Metanephros (tissue), 2 donors: Measurements from ENCODE around the genes ZNF385A, TESPA1, OR10P1 and SUOX.

DNA sequence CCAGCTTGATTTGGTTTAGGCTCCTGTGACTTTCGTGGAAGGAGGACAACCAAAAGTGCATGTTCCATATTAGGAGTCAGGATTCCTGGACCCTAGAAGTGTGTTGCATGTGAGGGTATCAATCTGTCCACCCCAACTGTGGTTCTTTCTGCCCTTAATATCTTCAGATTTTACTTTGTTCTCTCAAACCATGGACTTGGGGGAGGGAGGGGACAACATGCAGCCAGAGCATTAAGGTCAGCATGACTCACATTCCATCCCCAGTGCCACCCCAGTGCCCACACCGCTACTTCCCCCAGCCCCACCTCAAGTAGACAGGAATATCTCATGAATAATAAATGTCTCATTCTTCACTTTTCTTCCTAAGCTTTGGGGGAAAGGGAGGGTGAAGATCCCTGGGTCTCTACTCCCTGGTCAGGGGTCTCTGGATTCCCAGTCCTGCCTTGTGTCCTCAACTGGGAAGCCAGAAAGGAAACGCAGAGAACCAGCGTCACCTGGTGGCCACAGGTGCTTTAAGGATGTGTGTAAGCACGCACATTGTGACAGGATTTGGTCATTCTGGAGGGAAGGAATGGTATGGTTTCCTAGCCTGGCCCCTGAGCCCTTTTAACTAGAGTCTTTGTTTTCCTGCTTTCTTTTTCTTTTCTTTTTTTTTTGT lies 3.6 kb downstream of the GPR84 start:
- RAMPAGE, long total RNA, result no peak

- RAMPAGE, long total RNA, result no peak
Observed at GRCh38 chr12:54376391-54377074, 8.0 kb downstream of the ZNF385A start.

- RAMPAGE, long total RNA, result no peak
Observed at GRCh38 chr12:54384401-54385490, at the start of gene ZNF385A. Gene ZNF385A (minus strand): TSS chr12:54384733.

DNA sequence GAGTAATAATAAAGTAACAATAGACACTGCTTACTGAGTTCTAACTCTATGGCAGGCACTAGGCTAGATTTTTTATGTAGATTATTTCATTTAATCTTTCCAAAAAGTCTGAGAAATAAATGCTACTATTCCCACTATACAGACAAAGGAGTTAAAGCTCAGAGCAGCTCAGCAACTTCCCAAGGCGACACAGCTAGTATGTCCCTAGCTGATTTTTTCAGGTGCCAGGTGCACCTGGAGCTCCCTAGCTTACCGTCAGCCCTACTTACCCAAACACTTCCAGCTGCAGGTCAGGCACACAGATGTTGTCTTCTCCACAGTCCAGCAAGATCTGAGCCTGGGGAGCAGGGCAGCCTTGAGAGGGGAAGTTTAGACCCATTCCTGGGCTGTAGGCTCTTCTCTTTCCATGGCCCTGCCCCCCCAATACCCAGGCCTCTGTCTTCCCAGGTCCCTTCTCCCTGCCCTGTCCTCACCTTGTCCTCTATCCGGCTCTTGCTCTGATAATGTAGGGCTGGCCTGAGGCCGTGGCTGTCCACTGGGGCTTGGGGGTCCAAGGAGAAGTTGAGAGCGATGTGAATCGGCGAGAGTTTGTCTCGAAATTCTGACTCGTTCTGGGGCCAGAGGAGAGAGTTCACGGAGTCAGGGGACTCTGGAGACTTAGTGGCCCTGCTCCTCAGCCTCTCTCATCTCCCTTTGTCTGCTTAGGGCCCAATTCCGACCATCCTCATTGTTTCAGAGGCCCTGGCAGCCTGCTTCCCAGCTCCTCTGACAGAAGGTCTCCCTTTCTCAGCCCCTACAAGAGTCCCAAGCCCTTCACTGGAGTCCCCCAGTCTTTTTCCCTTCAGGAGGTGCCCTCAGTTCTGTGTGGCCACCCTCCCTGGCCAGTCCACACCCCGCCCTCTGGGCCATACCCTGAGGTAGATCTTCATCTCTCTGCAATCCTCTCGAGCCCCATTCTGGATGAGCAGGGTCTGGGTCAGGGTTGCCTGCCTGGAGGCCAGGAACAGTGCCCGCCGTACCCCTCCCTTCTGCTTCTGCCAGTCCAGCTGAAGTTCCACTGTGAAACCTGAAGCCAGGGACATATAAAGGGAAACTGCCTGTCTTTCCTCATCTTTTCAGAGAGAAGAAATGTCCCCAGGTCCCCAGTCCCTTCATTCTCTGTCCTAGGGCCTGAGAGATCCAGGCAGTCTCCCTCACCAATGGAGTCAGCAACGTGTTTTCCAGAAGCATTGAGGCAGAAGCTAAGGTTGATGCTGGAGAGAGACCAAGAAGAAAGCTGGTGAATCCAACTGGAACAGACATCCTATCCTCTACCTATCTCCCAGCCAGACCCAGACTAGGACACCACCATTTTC lies 15.9 kb downstream of the ITGA5 start:
- RAMPAGE, long total RNA, result no peak

GRCh38 chr12:54611858-54612309 lies 22.8 kb downstream of the LACRT start:
- RAMPAGE, long total RNA, result no peak

GRCh38 chr12:54666133-54666414 lies 17.9 kb upstream of the DCD start:
- RAMPAGE, long total RNA, result no peak

DNA sequence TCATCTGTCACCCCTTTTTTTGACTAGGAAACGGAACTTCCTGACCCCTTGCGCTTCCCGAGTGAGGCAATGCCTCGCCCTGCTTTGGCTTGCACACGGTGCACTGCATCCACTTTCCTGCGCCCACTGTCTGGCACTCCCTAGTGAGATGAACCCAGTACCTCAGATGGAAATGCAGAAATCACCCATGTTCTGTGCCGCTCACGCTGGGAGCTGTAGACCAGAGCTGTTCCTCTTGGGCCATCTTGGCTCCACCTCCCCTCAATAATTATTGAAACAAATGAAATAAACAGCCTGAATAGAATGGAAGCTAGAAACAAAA lies 34.4 kb downstream of the MUCL1 start:
- RAMPAGE, long total RNA, result no peak

GRCh38 chr12:54983474-54984074 lies 988 bp downstream of the TESPA1 start:
- RAMPAGE, long total RNA, result no peak

- RAMPAGE, long total RNA, result no peak
Observed at GRCh38 chr12:54984495-54985729, at the start of gene TESPA1. Gene TESPA1 (minus strand): TSS chr12:54984762.

DNA sequence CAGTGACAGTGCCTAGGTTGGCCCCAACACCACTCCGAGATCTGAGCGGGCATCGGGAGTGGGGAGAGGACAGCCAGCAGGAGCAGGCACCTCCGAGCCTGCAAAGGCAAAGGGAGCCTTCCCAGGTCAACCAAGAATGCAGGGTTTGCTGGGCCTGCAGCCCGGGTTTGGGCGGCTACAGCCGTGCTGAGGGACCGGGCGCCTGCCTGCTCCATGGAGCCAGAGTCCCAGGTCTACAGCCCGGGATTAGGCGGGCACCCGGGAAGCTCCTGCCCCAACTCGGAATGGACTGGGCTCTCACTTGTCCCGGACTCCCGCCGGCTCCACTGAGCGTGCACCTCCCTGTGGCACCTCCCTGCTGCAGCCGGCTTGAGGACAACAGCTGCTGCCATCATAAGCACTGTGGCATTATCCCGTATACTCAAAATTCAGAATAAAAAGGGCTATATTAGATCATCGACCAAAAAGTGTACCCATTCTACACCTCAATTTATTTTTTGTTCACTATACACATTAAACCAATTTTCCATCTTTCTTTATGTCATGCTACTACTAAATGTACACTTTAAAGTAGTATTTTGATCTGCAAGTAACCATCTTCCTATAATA lies 7.8 kb upstream of the OR6C65 start:
- RAMPAGE, long total RNA, result no peak

DNA sequence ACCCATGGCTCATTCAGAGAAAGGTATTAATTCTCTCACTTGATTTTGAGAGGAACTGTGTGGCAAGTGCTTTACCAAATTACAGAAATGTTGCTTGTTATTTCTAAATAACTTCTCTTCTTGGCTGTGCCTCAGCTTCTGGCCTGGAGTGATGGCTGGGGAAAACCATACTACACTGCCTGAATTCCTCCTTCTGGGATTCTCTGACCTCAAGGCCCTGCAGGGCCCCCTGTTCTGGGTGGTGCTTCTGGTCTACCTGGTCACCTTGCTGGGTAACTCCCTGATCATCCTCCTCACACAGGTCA lies at the start of gene OR10P1:
Gene OR10P1 (plus strand): TSS at position 152 of the 305 bp plus-strand sequence.
- RAMPAGE, long total RNA, result no peak

DNA sequence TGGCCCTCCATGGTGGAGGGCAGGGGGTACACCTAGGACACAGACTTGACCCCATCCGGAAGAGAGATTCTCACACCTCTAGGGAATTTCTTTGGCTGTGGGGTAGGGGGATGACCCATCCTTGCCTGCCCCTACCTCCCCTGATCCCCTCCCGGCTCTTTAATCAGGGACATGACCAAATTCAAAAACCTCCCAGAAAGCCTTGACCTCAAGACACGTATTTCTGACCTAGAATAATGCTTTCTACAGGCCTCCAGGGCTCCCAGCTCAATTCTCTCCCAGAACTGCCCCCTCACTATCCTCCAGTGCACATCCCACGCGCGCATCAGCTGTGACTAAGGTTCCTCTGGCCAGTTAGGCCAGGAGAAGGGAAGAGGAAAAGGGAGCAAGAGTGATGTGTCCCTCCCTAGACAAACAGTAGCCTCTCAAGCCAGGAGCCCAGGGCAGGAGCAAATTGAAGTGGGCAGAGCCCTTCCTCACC lies 1.4 kb downstream of the CD63 start:
- RAMPAGE, long total RNA, result no peak

DNA sequence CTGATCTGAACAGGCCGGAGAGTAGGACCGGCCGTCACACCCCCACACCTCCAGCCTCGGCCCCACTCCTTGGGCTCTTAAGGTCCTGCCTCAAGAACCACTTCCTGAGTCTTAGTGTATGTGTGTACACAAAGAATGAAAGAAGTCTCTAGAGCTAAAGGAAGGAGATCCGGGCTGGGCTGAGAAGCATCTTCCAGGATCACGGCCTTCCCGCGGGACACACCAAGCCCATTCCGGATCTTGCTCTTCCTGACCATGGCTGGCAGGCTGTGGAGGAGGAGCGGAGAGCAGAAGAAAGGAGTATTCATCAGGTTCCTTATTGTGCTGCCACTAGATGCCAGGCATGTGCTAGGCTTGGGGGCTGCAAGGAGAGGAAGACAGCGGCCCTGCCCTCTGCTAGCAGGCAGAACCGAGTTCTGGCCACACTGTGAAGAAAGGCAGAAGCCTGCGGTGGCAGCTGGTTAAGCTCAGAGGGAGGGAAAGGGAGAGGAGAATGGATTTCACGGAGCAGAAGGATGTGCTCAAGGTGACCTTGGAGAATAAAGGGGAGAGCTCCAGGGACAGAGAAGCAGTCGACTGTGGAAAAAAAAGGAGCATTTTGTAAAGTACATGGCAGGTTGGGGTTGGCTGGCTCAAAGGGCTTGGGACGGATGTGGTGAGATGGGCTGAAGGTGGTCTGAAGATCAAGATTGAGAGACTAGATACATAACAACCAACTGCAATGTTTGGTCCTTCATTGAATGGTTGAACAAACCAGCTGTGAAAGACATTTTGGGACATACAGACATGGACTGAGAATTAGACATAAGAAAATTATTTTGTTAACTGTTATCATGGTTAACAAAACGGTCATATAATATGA lies 1.4 kb upstream of the CD63 start:
- RAMPAGE, long total RNA, result no peak

- RAMPAGE, long total RNA, result no peak
Observed at GRCh38 chr12:55833231-55833689, 3.9 kb upstream of the DNAJC14 start.

DNA sequence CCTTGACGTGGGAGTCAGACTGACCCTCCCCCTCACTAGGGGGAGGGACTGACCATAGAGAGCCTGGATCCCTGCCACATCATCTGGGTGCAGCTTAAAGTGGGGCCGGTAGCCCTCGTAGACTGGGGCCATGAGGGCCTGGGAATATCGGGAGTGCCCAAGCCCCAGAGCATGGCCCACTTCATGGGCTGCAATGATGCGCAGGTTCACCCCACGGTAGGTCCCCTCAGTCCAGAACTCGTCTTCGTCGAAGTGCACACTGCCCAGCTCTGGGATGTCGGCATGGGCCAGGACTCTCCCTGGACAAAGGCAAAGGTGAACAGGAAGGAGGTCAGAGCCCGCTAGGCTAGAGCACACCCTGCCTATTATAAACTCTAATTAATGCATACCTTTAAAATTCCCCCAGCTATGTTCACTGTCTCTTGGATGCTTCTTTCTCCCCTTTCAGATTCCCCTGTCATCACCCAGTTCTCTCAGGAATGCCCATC lies 3.2 kb downstream of the MMP19 start:
- RAMPAGE, long total RNA, result no peak

DNA sequence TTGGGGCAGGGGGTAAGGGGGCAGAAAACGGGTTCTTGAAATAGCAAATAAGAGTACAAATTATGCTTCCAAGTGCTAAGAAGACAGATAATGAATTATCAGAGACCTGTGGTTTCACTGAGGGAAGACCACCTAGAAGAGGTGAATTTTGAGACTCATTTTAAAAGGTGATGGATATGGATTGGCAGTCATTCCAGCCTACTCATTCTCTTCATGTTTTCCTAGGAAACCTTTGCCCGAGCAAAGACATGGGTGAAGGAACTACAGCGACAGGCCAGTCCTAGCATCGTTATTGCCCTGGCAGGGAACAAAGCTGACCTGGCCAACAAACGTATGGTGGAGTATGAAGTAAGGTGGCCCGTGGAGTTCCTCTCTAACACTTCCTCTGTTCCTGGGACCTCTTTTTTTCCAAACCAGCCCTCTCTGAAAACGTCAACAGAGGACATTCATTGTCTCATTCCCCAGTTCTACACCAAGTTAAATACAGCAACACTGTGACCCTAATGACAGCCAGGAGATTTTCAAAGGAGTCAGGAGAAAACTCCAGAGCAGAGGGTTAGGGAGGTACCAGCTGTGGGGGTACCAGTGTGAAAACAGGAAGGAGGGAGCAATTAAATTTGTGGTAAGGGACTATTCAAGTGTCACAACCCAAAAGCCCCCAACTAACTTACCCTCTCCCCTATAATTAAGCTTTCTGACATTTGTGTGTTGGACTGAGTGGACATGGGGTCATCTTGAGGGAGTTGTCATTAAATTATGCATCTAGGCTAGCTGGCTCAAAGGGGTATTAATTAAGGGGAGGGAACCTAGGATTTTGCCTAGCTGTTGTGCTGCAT lies 6.4 kb upstream of the SUOX start:
- RAMPAGE, long total RNA, result no peak

GRCh38 chr12:55993243-55994303 lies 3.5 kb upstream of the SUOX start:
- RAMPAGE, long total RNA, result no peak

DNA sequence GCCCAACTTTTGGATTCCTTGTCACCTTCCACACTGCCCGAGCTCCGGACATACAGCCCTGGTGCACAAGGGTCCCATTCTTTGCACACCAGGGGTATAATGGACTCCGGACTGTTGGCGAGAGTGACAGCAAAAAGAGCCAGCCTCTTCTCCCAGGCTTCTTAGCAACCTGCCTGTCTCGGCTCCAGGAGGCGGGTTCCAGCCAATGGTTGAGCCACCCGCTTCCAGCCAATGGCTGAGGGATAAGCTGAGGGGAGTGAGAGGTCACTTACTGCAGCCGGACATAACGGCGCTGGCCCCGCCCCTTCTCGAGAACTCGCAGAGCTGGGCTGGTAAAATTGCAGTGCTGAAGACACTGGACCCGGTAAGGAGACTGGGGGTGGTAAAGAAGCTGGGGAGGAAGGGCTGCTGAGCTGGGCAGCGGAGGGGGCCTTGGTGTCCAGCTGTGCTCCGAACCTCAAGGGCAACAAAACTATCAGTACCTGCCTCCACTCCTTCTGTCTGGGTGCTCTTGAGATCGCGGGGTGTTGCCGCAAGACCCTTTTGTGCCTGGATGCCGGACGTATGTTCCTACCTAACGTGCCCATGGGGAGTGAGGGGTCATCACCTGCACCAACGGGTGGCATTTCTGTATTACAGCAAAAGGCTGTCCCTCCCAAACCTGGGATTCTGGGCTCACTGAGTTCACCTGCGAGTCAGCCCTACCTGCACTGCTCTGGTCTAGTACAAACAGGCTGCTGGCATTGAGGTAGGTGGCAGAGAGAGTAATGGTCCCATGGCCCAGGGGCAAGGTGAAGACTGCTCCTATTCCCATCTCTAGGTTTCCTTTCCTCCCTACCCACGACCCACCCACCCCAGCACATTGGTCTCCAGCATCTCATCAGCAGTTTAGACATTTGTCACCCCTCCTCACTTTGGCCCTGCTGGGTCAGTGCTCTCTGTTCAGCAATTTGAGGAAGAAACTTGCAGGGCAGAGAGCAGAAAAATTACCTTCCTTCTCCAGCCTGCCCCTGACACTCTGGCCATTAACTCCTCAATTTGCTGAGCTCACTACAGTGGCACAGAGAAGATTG lies at the start of gene SUOX:
Gene SUOX (plus strand): TSS at position 301 of the 1,073 bp plus-strand sequence.
- RAMPAGE, long total RNA, result no peak

- RAMPAGE, long total RNA, result no peak
Observed at GRCh38 chr12:56082527-56083580, 2.9 kb downstream of the ERBB3 start.

DNA sequence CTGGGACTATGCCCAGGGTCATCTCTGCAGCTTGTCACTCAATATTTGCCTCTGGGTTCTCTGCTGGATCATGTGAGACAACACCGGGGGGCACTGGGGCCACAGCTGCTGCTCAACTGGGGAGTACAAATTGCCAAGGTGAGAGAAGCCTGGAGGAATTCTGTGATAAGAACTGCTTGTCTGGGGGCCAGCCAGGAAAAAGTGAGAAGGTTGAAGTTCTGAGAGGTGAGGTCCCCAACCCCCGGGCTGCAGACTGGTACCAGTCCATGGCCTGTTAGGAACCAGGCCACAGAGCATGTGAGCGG lies 7.3 kb upstream of the PA2G4 start:
- RAMPAGE, long total RNA, result no peak